AG09309 (cell line): ENCODE measurements around the gene ACAN.

DNA sequence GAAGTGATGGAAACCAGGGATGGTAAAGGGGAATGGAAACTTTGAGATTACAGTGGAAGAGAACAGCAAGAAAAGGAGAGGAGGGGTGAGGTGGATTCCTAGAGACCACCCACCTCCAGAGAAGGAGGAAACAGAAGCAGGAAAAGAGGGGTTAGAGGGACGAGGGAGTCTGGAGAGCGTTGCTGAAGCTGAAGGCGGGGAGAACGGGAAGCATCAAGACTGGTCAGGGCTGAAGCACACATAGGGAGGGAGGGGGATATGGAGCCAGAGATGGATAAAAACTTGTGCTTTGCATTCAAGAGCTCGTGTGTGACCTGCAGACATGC, 120.4 kb downstream of the PDE8A start:
- RRBS, result no CpG with 5 or more reads among the region's 5 CpGs

DNA sequence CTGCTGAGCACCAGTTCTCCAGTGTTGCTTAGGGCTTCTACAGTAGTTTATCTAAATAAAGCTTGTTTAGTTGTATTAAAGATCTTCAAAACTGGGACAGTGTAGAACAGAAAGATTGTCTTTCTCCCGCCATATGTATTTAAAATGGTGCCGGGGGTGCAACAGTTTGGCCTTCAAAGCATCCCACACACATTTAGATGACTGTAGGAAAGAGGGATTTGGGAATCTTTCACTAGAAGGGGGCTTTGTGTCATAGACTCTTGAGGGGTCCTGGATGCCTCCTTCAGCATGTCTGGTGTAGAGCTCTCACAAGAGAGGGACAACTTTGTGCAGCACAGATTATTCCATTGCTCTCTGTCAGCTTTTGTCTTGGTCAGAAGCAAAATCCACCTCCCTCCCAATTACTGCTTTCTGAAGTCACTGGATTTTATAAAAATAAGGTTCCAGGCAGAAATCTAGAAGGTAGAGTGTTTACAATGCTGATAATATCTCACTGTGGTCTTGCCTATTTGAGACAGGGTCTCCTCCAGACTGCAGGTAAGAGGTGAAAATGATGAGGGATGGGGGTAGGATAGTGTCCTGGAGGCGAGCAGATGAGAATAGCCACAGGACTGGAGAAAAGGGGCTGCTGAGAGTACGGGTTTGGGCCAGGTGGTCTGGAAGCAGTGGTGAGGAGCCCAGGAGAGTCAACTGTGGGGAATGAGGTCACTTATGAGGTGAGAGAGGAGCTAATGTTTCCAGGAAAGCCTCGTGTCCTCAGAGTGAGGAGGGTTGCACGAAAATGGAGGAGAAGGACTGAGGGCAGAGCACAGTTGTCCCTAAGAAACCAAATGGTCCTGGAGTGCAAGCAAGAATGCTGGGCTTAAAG, 132.9 kb downstream of the PDE8A start:
- RRBS, result no CpG with 5 or more reads among the region's 6 CpGs

- RRBS, result 48% methylated on average over 4 of the region's 21 CpGs
Measured at GRCh38 chr15:85330793-85331962, 49.2 kb upstream of the AKAP13 start.

- RRBS, result no CpG with 5 or more reads among the region's 10 CpGs
Measured at GRCh38 chr15:85412667-85413454, 32.5 kb downstream of the AKAP13 start.

GRCh38 chr15:85543541-85544437, 163.4 kb downstream of the AKAP13 start:
- RRBS, result no CpG with 5 or more reads among the region's 16 CpGs

DNA sequence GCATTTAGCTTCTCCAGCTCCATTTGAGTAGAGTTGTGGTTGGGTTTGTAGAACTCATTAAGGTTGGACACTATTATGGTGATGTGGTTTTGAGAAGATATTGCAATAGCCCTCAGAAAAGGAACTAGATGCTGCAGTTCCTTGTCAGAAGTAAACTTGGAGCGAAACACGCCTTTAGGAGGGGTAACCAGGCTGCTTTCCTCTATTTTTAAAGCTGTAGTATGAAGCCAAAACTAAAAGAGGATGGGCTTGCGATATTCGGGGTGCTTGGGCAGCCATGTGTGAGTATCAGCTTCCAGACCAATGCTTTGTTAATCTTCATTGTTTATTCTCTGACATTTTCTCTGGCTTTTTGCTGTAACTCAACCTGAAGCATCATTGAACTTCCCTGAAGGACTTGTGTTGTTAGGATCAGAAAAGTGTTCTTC, 174.8 kb downstream of the AKAP13 start:
- RRBS, result no CpG with 5 or more reads among the region's 4 CpGs

- RRBS, result no CpG with 5 or more reads among the region's 3 CpGs
Measured at GRCh38 chr15:85568591-85569352, 188.4 kb downstream of the AKAP13 start.

GRCh38 chr15:85582642-85583378, 202.4 kb downstream of the AKAP13 start:
- RRBS, result no CpG with 5 or more reads among the region's 11 CpGs

GRCh38 chr15:85625753-85626233, 168.9 kb downstream of the KLHL25 start:
- RRBS, result no CpG with 5 or more reads among the region's 2 CpGs

DNA sequence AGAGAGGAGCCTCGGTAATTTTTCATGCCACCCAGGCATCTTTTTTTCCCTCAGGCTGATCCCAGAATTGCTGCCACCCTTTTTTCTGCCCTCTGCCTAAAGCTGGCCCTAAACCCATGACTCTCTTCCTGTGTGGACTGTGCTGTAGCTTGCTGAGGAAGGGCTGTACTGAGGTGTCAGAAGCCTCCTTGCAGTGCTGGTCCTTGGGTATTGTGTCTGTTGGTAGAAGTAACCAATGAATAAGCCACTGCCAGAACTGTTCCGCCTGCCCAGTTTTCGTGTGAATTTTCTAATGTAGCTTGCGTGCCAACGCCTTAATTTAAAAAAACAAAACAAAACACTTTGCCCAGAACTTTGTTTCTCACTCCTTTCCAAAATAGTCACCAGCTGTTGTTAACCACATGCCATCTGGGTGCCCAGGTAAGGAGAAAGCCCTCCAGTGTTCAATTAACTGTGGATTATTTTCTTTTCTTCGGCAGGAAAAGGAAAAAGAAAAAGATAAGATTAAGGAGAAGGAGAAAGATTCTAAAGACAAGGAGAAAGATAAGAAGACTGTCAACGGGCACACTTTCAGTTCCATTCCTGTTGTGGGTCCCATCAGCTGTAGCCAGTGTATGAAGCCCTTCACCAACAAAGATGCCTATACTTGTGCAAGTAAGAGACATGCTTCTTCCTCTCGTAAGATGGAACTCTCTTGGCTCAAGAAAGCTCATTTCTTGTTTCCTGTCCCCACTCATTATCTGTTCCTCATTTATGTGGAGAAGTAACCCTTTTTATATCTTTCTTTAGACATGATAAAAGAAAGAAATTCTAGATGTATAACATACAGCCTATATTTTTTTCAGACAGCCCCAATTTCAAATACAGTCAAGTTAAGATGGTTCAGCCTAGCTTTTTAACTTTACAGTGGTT, 101.7 kb downstream of the KLHL25 start:
- RRBS, result no CpG with 5 or more reads among the region's 8 CpGs

DNA sequence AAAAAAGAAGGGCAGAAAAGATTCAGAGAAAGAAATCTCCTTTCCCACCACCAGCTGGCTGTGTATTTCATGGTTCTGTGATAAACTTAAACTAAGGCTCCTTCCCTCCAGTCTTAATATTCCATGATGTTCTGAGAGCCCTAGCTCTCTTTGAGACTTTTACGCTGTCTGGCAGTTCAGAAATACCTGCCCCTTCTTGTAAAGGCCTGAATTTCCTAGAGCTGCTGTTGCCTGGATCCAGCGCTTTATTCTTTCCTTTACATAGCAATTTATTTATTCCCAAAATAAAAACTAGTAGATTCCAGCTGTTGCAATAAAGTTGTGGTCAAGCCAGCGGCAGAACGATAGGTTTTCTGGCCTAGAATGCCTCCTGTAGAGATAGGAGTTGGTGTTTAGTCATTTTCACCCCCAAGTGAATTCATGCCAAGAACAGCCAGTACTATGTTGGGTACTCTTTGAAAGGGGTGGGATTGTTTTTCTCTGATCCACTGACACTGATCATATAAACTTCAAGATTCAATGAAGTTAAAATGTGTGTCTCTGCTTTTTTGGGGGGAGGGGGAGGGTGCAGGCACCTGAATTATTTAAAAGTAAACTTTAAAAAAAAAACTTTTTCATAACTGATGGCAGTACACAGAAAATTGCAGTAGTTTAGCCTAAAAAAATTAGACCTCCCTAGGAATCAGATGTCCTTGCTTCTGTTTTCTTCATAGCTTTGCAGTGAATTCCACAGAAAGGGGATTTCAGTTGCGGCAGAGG, 69.7 kb downstream of the KLHL25 start:
- RRBS, result no CpG with 5 or more reads among the region's 5 CpGs

- RRBS, result no CpG with 5 or more reads among the region's 6 CpGs
Measured at GRCh38 chr15:85800506-85800982, 5.8 kb upstream of the KLHL25 start.

DNA sequence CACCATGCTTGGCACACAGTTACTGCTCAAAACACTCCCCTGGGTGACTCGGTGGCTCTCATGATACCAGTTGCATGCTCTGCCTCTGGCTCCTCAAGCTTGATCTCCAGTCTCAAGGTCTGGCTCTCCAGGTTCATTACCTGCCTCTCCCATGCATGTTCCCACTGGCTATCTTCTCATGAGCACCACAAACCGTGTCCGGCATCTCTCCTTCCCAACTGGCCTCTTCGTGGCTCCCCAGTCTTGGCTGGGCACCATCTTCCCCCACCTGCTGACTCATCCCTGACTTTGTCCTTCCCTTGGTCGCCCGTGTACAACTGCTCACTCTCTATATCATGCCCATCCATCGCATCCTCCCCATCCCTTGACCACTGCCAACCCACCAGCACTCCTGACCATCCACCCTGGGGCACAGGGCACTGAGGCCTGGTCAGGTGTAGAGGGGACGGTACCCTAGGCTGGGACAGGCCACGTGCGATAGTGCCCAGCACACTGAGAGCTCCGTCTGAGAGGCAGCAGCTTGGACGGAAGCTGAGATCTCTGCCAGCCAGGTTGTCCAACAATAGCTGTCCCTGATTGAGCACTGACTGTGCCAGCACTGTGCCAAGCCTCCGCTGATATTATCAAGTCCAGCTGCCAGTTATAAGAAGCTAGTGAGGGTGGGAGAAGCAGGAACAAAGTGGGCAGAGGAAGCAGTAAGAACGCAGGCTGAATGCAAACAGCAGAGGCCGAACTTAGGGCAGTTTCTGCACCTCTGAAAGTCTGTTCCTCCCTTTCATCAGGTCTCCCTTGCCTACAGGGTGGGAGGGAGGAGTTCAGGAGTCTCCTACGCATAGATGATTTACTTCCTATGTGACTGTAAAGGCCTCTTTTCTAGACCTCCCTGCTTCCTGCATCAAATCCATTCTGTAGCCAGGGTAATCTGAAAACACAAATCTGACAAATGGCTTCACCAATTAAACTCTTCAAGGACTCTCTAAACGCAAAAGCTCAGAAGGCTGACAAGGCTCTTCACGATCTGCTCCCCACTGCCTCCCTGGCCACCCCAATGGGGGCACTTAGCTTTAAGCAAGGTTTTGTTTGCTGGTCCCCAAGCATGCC, 29.6 kb downstream of the MRPS11 start:
- RRBS, result no CpG with 5 or more reads among the region's 18 CpGs

DNA sequence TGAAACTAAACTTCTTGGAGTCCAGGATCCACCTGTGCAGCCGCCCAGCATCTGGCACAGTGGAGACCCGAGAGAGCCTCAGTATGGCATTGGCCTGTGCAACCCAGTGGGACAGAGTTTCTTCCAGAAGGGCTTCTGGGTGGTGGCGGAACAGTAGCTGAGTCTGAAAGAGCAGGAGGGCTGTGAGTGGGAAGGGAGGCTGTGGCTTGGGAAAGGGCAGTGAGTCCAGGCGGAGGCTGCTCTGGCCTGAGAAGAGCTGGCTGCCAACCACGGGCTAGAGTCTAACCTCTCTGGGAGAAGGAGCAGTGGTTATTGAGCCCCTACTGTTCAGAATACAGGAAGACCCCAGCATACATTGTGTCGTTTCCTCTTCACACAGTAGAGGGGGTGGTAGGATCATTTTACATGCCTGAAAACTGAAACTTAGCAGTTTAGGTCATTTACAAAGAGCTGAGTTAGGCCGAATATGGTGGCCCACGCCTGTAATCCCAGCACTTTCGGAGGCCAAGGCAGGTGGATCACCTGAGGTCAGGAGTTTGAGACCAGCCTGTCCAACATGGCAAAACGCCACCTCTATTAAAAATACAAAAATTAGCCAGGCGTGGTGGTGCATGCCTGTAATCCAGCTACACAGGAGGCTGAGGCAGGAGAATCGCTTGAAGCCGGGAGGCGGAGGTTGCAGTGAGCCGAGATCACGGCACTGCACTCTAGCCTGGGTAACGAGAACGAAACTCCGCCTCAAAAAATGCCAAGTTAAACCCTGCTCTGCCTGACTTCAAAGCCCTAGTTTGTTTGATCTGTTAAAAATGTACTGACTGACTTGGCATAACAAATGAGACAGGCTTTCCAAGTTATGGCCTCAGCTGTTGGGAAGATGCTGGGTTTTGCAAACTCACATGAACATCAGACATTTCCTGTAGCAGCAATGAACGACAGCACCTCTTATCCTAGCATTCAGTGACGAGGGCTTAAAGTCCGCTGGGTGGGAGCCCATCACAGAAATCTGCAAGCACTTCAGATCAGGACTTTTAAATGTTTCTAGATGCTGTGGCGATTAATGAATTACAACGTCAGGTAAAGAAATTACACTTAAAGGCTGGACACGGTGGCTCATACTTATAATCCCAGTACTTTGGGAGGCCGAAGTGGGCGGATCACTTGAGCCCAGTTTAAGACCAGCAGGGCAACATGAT, 3.4 kb downstream of the AEN start:
- RRBS, result no CpG with 5 or more reads among the region's 27 CpGs

DNA sequence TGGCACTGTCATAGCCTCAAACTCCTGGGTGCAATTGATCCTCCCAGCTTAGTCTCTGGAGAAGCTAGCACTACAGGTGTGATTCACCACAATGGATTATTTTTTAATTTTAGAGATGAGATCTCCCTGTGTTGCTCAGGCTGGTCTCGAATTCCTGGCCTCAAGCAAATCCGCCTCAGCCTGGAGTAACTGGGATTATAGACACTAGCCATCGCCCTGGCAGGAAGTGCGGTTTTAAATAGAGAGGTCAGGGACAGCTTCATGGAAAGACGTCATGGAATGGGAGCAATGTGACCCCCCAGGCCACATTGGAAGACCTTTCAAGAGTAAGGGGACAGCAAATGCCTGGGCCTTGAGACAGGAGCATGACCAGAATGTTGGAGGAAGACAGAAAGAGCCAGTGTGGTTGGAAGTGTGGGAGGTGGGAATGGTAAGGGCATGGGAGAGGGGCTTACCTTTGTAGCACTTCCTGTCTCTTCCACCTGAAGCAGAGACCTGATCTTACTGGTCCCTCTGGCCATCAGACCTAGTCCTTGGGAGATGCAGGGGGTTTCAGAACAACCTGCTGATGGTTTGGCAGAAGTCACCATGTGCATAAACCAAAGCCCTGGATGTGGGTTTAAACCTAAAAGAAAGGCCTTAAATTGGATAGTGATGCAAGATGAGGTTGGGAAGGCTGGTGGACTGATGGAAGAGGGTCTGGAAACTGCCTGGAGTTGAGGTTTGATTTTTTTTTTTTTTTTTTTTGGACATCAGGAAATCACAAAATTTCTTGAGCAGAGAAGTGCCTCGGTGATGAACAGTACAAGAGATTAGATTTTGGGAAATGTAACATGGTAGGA, 2.0 kb upstream of the ISG20 start:
- RRBS, result no CpG with 5 or more reads among the region's 6 CpGs

GRCh38 chr15:88704778-88705923, 66.3 kb downstream of the ISG20 start:
- RRBS, result 5% methylated on average over 23 of the region's 64 CpGs

- RRBS, result 3% methylated on average over 17 of the region's 75 CpGs
Measured at GRCh38 chr15:88803035-88803746, at the start of gene ACAN. ACAN (plus strand) TSS chr15:88803436.

DNA sequence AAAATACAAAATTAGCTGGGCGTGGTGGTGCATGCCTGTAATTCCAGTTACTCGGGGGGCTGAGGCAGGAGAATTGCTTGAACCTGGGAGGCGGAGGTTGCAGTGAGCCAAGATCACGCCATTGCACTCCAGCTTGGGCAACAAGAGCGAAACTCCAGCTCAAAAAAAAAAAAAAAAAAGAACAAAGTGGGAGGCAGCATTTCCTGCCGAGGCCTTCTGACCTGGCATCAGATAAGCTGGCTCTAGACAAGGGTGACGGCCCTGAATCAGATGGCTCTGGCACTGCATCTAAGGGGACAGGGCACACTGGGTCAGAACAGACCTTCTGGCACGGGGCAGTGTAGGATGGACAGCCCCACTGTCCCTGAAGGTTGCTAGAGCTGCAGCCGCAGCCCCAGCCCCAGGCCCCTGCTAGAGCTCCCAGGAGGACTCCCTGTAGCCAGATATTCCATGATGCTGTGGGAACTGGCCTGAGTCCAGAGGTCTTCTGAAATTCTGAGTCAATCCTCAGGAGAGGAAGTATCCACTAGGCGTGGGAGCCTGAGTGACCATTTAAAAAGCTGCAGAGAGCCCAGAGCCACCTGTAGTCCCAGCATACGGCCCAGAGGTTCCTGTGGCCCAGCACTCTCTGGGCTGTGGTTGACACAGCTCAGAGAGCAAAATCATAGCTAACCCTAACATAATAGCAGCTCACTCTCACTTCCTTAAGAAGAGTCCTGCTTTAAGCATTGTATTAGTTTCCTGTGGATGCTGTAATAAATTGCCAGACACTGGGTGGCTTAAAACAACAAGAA, 69.2 kb upstream of the MFGE8 start:
- RRBS, result no CpG with 5 or more reads among the region's 11 CpGs

DNA sequence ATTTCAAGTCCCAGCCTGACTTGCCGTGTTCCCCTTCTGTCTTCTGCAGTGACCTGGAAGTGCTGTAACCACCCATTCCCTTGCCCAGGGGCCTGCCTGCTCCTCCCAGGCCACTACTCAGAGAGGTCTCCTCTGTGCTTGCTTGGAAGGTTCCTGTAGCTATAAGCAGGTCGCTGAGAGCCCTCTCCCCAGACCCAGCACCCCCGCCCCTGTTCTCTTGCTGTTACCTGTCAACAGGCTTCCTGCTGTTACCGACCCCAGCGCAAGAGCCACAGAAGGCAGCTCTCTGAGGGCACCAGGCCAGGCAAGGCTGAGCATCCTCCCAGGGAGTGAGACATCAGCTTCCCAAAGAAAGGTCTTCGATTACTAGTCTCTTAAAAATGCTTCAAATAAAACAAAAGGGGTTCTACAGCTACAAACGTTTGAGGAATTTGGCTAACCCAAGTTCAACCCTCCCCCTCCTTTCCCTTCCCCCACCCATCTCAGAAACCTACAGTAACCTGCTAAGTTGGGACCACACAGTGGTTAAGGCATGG, 74.8 kb upstream of the MFGE8 start:
- RRBS, result no CpG with 5 or more reads among the region's 7 CpGs